Epidermal melanocyte (primary cell): ENCODE measurements around a stretch of chr16.

DNA sequence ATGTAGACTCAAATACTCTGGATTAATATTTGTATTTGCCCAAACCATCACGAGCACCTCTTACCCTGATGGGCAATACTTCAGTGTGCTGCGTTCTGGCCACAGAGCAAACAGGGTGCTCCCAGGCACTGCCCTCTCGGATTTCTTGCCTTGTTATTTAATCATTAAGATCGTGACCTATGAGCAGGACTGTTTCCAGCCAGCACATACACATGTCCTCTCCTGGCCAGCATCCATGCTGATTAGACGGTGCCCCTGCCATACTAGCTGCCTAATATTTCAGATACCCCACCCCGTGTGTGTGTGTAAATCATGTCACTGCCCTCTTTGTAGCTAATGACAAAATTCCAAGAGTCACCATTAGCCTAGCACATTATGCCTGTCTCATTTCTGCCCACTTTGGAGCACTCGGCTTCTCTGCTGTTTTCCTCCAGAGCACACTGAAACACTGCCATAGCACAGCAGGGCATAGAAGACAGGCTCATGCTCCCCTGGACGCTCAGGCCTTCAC is 990 bp upstream of the C16orf95 start:
- RRBS, result no CpG with 5 or more reads among the region's 8 CpGs

GRCh38 chr16:87345028-87345828 is 28.0 kb upstream of the C16orf95 start:
- RRBS, result 63% methylated on average over 4 of the region's 18 CpGs

- RRBS, result no CpG with 5 or more reads among the region's 19 CpGs
Measured at GRCh38 chr16:87387909-87388946, 3.9 kb upstream of the MAP1LC3B start.

- RRBS, result no CpG with 5 or more reads among the region's 7 CpGs
Measured at GRCh38 chr16:87465368-87465886, 27.4 kb downstream of the ZCCHC14 start.

DNA sequence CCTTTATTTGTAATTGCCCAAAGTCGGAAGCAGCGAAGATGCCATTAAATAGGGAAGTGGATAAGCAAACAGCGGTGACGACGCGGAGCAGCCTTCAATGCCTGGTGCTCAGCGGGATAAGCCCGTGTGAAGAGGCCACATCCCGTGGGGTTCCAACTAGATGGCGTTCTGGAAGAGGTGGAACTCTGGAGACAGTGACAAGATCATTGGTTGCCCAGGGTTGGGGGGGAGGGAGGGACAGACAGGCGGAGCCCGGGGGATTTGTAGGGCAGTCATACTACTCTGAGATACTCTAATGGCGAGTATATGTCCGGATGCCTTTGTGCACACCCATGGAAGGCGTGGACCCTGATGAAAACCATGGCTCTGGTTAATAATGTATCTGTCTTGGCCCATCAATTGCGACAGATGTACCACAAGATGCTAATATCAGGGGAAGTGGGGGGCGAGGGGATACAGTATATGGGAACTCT is 27.2 kb downstream of the JPH3 start:
- RRBS, result 83% methylated on average over 1 of the region's 17 CpGs

DNA sequence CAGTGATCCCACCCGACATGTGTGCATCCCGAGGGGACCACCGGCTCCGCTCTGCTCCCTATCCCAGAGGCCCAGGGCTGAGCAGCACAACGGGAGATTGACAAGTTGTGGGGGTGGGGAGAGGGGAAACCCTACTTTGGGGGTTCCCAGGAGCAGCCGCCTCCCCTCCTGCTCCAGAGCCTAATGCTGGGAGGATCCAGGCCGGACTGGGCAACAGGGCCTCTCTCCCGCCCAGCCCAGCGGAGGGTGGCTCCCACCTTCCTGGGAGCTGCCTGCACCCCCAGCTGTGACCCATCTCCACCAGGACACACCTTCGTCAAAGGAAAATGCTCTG is 25.5 kb downstream of the KLHDC4 start:
- RRBS, result no CpG with 5 or more reads among the region's 10 CpGs

- RRBS, result no CpG with 5 or more reads among the region's 21 CpGs
Measured at GRCh38 chr16:87762276-87763258, 3.2 kb downstream of the KLHDC4 start.

DNA sequence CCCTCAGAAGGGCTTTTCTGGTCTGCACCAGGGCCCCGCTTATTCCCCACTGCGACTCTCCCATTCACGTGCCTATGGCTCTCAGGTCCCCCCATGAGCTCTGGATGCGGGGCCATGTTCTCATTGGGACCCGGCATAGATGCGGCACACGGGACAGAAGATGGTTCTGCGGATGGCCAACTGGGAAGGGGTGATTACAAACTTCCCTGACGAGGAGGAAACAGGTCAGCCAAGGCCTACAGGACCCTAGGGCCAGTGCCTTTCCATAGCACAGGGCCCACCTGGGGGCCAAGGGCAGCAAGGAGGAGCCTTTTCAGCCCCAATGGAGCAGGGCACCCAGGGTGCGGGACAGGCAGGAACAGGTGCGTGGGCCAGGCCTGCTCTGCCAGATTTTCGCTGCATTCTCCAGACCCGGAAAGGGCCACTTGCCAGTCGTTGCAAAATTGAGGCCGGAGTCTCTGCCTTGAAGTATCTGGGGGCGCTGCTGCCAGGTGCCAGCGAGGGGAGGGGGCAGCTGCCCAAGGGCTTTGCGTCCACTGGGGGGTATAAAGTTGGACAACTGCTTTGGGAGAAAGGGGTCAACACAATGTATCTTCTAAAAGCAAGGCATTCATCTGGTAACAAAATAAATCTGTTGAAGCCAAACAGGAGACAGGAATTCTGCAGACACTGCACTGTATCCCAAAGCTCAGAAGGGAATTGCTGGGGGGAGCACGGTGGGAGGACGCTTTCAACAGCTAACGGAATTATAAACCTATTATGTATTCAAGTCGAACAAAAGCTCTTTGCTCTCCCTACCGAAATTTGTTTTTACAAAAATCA is 20.4 kb downstream of the SLC7A5 start:
- RRBS, result 21% methylated on average over 2 of the region's 23 CpGs

GRCh38 chr16:87865628-87866527 is 3.4 kb downstream of the SLC7A5 start:
- RRBS, result 15% methylated on average over 1 of the region's 23 CpGs

DNA sequence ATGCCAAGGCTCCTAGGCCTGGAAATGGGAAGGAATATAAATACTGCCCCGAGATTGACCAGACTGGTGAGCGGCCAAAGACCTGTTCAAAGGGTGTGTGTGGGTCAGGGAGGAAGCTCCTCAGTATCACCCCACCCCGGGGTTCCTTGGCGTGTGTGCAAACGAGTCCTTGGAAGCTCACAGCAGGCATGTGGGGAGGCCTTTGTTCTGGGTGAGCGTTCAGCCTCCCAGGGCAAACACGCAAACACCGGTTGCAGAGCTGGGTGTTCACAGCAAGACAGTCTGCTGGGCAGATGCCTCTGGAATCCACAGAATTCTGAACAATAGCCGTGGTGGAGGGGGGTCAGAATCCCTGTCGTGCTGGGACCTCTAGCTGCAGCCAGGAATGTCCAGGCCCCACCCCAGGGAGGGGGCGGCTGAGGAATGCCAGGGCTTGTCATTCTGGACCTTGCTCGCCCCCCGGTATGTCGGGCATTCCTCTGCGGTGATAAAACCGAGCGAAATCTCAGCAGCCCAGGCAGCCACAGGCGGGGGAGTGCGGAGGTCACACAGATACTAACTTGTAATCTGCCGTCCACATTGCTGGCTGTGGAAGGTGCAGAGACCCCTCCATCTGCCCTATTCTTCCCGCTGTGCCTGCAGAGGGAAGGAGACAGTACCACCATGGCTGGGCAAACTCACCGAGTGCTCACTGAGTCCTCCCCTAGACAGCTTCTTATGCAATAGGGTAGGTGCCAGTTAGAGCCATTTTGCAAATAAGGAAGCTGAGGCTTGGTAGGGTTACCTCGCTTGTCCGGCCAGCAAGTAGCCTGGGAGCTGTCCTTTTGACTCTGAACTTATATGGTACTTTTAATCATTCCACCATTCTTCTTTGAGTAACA is 1.3 kb upstream of the SLC7A5 start:
- RRBS, result no CpG with 5 or more reads among the region's 24 CpGs

- RRBS, result no CpG with 5 or more reads among the region's 11 CpGs
Measured at GRCh38 chr16:87935981-87936288, 394 bp downstream of the CA5A start.

DNA sequence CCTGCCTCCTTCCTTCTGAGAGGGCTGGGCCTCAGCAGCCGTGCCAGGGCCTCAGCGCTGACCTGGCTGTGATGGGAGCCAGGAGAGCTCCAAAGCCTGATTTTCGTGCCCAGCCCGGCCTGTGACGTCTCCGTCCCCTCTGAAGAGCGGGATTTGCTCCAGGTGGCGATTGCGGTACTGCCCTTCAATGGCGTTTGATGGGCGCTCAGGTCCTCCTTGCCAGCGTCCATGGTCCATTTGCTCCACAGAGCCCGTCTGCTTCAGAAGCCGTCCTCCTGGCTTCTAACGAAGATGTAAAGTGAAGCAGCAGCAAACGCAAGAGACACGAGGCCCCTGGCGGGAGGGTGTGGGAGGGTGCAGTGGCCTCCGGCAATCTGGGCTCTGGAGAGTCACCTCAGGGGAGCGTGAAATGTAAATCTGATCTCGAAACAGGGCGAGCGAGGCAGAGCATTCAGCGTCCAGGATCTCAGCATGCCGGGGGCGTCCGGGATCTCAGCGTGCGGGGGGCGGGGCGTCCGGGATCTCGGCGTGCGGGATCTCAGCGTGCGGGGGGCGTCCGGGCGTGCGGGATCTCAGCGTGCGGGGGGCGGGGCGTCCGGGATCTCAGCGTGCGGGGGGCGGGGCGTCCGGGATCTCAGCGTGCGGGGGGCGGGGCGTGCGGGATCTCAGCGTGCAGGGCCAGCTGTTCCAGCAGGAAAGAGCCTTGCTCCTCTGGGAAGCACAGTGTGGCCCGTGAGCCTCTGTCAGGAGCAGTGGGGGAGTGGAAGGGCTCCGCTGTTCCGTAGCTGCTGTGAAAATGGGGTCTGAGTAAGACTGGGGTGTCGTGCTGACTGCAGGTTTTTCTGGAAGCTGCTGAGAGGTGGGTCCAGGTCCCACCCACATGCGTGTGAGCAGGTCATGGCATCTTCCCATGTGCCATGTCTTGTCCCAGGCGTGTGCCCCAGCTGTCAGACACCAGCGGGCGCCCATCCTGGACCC is 68.1 kb downstream of the BANP start:
- RRBS, result 31% methylated on average over 10 of the region's 65 CpGs

GRCh38 chr16:88026708-88027168 is 75.5 kb downstream of the BANP start:
- RRBS, result no CpG with 5 or more reads among the region's 10 CpGs

DNA sequence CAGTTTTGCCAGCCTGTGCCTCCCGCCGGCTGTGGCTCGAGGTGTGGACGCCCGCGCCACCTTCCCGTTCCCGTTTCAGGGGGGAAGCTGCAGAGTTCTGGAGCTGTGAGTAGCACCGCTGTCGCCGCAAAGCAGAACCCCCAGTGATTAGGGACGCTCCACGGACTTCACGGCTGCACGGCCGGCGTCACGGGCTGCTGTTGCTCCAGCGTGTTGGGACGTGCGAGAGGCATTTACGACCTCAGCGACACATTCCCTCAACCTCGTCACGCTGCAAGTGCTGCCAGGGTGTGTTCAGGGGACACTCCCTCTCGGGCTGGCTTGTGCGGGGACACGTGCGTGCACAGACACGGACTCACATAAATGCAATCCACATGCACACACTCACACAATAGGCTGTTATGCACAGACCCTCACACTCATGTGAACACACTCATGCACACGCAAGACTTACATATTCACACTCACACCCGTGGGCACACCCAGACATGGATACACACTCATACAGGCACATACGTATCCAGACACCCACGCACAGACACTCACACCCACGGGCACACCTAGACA is 198.2 kb upstream of the ZNF469 start:
- RRBS, result no CpG with 5 or more reads among the region's 35 CpGs

DNA sequence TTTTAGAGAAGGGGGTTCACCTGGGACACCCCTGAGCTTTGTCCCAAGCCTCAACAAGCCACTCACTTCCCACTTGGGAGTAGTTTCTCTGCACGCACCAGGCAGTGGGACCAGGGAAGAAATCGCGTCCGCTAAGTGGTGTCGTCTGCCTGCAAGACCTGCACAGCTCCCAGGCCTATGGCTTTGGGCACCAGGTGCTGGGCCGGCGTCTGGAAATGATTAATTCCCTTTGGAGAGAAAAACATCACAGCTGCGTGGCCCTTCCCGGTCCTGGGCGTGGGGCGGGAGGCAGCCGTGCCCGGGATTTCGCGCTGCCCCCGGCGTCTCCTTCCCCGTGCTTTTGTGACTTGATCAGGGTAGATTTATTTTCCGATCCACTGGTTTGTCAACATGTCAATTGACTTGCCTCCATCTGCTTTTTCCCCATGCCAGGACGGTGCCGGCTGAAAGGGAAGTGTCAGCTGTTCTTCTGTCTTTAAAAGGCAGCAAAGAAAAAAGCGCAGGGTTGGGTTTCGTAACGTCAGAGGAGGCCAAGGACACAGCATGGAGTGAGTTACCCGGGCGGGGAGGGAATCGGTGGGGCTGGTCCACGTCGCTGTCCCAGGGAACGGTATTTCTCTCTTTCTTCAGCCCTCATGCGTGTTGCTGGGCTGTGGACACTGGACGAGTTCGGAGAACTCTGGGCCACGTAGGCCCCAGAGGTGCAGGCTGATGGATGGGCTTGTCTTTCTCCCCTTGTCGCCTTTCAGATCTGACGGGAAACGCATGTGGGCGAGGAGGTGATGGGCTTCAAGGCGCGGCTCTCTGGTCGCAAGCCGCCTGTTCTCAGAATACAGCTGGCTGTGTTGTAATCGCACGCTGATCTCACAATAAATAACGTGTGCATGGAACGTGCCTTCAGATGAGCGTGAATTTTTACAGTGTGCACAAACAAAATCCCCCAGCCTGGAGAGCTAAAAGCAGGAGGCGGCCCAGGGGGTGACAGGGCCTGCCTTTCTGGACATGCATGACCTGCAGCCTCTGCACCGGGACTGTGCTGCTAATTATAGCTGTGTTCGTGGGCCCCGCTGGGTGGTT is 188.1 kb upstream of the ZNF469 start:
- RRBS, result 88% methylated on average over 2 of the region's 51 CpGs

GRCh38 chr16:88234231-88235436 is 148.1 kb upstream of the ZNF469 start:
- RRBS, result 98% methylated on average over 8 of the region's 53 CpGs

DNA sequence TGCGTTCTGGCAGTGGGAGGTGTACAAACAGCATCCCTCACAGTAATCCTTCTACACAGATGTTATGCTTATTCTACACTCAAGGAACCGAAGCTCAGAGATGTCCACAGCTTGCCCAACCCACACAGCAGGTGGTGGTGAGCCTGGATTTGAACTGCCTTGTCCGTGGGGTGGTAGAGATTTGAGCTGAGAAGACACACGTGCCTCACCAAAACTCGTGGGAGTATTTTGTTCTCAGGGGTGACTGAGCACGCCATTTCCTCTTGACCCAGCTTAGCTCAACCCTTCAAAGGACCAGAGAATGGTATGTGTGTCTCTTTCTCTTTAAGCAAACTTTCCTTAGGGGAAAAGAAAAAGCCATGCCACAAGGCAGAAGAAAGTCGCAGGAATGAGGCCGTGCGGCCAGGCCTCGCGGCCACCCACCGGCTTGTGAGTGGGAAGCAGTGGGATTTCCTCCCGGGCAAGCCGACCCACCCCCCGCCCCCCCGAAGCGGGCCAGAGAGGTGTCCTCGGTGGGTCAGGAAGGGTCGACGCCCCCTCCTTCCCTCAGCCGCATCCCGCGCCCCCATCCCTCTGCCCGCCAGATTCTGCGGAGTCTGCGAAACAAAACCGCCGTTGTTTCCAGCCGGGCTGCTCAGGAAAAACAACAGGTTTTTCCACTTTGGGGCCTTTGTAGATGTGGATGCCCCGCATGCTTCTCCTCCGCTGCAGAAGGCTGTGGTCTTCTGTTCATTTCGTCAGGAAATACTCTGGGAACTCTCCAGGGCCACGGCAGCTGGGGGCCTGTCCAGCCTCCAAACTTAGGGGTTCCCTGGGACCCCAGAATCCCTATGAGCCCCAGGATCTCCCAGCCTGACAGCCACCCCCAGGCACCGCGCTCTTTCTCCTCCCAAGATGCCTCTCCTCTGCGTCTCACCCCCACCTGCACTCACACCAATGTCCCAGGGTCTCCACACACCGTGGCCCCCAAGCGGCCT is 123.7 kb upstream of the ZNF469 start:
- RRBS, result no CpG with 5 or more reads among the region's 38 CpGs

GRCh38 chr16:88388123-88388748 is 5.5 kb downstream of the ZNF469 start:
- RRBS, result 17% methylated on average over 11 of the region's 22 CpGs

DNA sequence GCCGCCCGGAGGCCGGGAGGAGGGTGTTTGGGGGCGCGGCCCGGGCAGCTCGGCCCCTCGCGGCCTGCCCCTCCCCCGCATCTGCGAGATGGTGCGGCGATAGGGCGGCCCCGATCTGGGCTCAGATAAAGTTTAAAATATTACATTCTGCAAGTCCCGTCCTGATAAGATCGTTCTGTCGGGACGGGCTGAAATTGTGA is 722 bp downstream of the ZFPM1 start:
- RRBS, result no CpG with 5 or more reads among the region's 19 CpGs

GRCh38 chr16:88461252-88461959 is 8.3 kb downstream of the ZFPM1 start:
- RRBS, result 64% methylated on average over 3 of the region's 25 CpGs